ENCODE measurements around the genes ATP4B and TMEM255B.

DNA sequence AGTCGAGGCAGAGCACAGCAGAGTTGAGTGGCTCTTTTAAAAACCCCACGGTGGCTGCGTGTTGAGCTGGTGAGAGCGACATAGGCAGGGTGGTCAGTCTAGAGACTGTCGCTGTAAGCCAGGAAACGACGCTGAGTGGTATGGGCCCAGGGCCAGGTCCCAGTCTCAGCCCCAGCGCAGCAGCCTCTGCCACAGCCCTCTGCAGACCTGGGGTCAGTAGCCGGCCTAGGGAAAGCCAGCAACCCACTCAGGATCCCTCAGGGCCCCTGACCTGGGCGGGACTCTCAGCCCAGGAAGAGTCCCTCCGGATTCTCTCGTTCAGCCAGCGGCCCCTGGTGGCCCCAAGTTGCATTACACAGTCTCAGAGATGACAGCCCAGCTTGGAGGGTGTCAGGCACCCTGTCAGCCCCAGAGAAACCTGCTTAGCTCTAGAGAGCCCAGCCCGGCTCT is 94.6 kb upstream of the MCF2L start:
- PRO-cap: no peak
- RAMPAGE, long total RNA, 4 experiments: no peak in any of the 4 experiments

DNA sequence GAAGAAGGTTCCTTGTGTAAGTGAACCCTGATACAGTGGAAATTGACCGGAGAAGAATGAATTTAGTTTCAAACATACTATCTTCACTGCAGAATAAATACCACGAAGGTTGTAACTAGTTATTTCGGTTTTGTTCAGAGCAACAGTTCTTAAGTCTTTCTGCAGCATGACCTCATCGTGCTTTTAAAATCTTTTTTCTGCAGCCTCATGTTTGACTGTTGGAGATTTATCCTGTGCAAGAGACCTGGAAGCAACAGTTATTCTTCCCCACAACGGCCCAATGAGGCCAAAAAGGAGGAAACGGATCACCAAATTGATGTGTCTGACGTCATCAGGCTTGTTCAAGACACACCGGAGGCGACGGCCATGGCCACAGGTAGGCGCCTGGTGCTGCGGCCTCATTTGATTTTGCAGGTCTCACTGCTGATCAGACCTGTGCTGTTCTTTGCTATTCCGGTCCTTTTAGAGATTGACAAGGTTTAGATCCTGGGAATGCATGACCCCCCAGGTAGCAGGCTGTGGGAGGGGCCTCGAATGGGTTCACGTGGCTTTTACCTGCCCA is 66.9 kb upstream of the MCF2L start:
- PRO-cap: no peak
- RAMPAGE, long total RNA, 4 experiments: no peak in any of the 4 experiments

GRCh38 chr13:112980304-112980782 is 11.3 kb downstream of the MCF2L start:
- PRO-cap: no peak
- RAMPAGE, long total RNA, 4 experiments: no peak in any of the 4 experiments

- PRO-cap: bidirectional peak, plus-strand start at chr13:112991082, minus-strand start at chr13:112990875
- RAMPAGE, long total RNA, 4 experiments: start-site peak on the minus strand in 1 of 4 experiments, at chr13:112990846-112990851 at its widest, 5 reads per replicate
These were observed 21.9 kb downstream of the MCF2L start for GRCh38 chr13:112990575-112991614.

DNA sequence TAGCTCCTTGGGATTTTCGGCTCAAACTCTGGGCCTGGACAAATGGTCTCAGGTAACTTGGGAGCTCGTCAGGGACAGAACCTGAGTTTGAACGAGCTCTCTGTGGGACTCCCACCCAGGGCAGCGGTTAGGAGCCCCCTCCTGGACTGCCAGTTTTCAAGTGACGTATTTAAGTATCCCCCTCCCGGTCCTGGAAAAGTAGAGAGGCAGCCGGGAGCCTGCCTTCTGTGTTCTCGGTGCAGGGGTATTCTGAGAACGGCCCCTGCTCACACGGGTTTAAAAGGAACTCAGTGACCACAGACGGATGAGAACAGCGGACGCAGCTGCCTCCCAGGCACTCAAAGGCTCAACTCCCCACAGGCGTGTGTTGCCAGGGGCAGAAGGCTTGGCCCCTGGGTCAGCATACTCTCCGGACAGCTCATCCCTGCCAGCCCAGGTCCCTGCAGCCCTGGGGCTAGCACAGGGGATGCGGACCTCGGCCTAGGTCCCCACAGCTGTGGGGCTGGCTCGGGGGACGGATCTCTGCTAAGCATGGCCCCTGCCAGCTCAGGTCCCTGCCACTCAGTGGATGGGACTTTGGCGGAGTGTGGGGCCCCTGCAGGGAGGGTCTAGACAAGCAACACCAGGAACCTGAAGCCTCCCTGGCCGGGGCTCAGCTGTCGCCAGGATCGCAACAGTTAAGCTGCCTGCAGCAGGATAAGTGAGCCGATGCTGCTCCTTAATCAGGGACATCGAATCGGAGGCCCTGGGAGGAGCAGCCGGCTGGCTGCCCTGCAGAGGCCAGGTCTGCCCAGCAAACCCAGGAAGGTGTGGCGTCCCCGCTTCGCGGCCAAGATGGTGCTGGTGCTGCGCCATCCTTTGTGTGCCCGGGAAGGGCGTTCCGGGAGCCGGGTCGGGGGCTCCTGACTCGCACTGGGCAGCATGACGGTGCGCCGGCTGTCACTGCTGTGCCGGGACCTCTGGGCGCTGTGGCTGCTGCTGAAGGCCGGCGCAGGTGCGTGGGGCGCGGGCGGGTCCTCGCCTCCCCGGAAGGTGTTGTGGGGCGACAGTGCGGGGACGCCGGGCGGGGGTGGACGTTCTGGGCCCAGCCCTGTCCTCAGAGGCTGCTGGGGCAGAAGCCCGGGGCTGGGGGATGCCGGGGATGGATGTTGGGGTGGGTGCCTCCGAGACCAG is 32.4 kb downstream of the MCF2L start:
- PRO-cap: bidirectional peak, plus-strand start at position 942 of the sequence, minus-strand start at position 710 of the sequence
- RAMPAGE, long total RNA, 4 experiments: start-site peak on the plus strand in 3 of 4 experiments, centred at positions 759 to 776 of the sequence, 23 to 54 reads per replicate

DNA sequence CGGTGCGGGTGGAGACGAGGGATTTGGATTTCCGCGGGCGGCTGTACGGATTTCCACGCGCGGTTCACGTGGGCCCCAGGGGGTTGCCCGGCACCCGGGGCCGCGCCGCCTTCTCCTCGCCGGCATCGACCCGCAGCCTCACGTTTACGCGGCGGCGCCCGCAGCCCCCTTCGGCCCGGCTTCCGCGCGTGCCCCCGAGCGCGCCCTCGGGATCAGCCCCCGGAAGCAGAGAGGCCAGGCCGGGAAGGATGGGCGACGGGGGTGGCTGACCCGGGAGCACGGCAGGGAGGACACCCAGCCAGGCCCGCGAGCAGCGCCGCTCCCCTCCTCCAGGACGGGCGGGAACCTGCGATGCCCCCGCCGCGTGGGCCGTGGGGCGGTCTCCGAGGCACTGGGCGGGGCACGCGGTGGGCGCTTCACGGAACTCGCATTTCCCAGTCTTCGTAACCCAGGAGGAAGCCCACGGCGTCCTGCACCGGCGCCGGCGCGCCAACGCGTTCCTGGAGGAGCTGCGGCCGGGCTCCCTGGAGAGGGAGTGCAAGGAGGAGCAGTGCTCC is 4.7 kb downstream of the F7 start:
- PRO-cap: no peak
- RAMPAGE, long total RNA, 4 experiments: no peak in any of the 4 experiments

- PRO-cap: no peak
- RAMPAGE, long total RNA, 4 experiments: no peak in any of the 4 experiments
These were observed 15.2 kb downstream of the F10 start for GRCh38 chr13:113137587-113138407.

GRCh38 chr13:113185037-113185481 is 23.4 kb downstream of the PCID2 start:
- PRO-cap: no peak
- RAMPAGE, long total RNA, 4 experiments: no peak in any of the 4 experiments

DNA sequence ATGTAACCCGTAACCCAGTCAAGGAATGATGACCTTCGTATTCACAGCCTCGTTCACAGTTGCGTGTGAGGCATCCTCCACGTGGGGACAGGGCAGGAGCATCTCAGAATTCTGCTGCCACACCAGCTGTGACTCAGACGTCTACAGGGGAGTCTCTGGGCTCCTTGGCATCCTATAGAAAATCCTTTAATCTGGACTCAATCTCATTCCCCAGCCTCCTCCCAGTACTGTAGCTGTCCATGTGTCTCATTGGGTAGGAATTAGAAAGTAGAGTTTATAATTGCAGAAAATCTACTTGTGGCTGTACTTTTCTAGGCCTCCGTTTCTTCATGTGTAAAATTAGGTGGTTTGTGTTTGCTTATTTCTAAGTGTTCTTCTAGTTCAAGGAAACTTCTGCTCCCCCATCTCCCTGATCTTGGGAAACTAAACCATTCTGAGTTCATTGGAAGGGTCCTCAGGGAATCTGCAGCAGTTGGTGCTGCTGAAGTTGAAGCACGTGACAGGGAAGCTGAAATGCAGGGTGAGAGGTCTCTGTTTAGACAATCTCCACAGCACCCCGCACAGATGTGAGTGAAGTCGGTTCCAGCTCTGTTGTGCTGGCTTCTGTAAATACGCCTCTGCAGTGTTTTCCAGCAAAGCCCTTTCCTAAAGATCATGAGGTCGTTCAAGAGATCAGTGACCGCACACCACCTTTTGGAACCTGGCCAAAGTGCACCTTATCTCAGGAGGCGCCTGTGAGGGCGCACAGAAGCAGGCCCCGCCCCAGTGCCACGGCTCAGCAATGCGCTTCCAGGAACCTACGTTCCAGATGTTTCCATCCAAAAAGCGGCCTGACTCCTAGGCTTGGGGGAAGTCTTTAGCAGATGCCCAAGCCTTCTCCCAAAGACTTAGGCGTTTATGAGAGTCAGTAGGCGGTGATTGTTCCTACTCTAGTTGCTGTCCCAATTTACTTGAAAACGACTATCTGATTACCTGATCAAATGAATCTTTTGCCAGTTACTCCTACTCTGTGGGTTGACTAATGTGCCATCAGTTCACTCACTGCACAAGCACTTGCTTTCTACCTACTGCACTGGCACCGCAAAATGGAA is 10.6 kb downstream of the CUL4A start:
- PRO-cap: no peak
- RAMPAGE, long total RNA, 4 experiments: no peak in any of the 4 experiments

- PRO-cap: no peak
- RAMPAGE, long total RNA, 4 experiments: no peak in any of the 4 experiments
These were observed 13.3 kb downstream of the CUL4A start for GRCh38 chr13:113222615-113223178.

DNA sequence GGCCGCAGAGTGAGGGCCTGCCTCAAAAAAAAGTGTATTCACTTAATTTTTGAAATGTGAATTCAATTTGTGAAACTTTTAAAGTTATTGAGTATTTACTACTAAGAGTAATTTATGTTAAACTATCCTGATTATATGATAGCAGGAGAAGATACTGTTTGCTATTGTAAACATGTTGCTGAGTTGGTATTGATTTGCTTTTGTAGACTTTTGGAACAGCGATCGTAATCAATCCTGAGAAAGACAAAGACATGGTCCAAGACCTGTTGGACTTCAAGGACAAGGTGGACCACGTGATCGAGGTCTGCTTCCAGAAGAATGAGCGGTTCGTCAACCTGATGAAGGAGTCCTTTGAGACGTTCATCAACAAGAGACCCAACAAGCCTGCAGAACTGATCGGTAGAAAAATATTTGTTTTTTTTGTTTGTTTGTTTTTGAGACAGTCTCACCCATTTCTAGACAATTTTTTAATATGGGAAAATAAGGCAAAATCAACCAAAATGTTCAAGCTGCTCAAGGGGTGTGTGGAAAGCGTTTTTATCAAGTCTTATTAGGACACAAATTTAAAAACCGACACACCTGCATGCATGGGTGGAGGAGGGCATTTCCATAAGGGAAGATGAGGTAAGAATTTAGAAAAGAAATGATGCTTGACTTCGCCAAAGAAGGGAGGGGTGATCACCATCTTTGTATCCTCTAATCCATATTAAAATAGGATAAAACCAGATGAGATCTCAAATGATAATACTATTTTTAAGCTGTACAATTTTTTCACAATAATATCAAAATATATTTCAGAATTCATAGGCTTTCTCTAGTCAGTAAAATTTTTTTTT is 33.6 kb downstream of the CUL4A start:
- PRO-cap: no peak
- RAMPAGE, long total RNA, 4 experiments: start-site peak on the plus strand in 2 of 4 experiments, centred at positions 151 to 553 of the sequence, 15 to 54 reads per replicate

DNA sequence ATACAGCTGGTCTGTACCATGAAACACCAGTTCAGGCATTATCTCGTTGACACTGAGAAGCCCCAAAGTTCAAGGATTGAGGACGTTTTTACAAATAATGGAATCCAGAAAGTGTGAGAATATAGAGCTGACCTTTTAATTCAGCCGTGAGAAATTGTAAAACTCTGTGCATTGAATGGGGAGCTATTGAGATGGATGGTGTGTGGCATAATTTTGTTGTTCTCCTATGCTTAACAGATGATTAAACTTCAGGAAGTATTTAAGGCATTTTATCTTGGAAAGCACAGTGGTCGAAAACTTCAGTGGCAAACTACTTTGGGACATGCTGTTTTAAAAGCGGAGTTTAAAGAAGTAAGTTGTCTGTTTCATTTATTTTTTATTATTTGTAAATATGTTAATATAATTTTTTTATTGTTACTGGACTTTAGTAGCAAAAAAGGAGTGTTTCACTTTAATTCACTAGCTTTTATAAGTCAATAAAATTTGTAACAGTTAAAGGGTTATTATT is 43.5 kb downstream of the CUL4A start:
- PRO-cap: no peak
- RAMPAGE, long total RNA, 4 experiments: start-site peak on the plus strand in 2 of 4 experiments, centred at positions 276 to 319 of the sequence, 23 to 65 reads per replicate

GRCh38 chr13:113405822-113406779 is 42.2 kb upstream of the GRTP1 start:
- PRO-cap: no peak
- RAMPAGE, long total RNA, 4 experiments: no peak in any of the 4 experiments

- PRO-cap: no peak
- RAMPAGE, long total RNA, 4 experiments: no peak in any of the 4 experiments
These were observed 23.7 kb downstream of the ADPRHL1 start for GRCh38 chr13:113429669-113429868.

DNA sequence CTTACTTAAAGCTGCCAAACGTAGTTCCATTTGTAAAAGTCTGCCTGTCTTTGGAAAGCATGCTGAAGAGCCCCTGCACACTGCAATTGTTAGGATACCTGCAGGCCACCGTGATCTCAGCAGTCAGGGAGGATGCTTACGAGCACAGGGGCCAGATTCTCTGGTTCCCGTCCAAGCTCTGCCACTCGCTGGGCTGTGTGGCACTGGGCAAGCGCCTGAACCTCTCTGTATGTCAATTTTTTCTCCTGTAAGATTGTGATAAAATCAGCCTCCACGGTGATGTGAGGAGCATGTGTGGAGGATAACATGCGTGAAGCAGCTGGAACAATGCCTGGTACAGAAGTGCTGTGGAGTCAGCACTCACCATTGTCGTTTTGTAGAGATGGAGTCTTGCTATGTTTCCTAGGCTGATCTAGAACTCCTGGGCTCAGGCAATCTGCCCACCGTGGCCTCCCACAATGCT is 3.5 kb downstream of the ADPRHL1 start:
- PRO-cap: no peak
- RAMPAGE, long total RNA, 4 experiments: no peak in any of the 4 experiments

- PRO-cap: no peak
- RAMPAGE, long total RNA, 4 experiments: no peak in any of the 4 experiments
These were observed 10.4 kb downstream of the TMCO3 start for GRCh38 chr13:113501279-113501613.

- PRO-cap: no peak
- RAMPAGE, long total RNA, 4 experiments: start-site peak on the plus strand in 2 of 4 experiments, at chr13:113601459-113601647 at its widest, 6 to 22 reads per replicate
These were observed 17.0 kb downstream of the TFDP1 start for GRCh38 chr13:113601166-113602382.

DNA sequence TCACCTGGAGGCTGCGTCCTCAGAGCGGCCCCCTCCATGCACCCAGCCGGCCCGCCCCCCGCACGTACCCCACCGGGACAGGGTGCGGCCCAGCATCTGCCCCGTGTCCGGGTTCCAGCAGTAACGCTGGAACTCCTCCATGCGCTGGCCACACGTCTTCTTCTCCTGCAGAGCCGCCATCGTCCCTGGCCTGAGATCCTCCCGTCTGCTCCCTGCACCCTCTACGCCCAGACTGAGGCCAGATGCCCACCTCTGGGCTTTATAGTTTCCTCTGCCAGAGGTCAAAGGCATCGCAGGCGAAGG is at the start of gene ATP4B:
Gene ATP4B, minus strand, starts transcription at position 234 of the 303 bp plus-strand sequence.
- PRO-cap: no peak
- RAMPAGE, long total RNA, 4 experiments: no peak in any of the 4 experiments

DNA sequence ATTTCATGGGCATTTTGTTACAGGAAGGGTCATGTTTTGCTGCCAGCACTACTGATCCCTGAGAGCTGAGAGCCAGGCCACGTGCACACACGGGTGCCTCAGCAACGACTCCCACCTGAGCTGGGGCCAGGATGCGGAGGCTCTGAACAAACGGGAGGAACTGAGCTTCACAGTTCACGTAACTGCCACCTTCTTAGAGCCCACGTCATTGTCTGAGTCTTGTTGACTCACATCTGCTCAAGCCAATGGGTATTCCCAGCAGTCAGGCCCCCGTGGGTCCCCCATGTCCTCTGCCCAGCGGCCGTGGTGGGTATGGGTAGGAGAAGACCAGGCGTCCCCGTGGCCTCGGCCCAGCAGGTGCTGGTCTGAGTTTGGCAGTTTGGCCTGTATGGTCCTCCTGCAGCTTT is 16.4 kb upstream of the TMEM255B start:
- PRO-cap: no peak
- RAMPAGE, long total RNA, 4 experiments: no peak in any of the 4 experiments

- PRO-cap: bidirectional peak, plus-strand start at chr13:113759246, minus-strand start at chr13:113759120
- RAMPAGE, long total RNA, 4 experiments: start-site peak on the plus strand in 3 of 4 experiments, at chr13:113759194-113759278 at its widest, 7 to 33 reads per replicate
These were observed at the start of gene TMEM255B for GRCh38 chr13:113758412-113759614. Gene TMEM255B (plus strand): TSS chr13:113759226.

Measured in suprapubic skin (tissue), 4 donors.